Iris pigment epithelial cell (primary cell): ENCODE measurements around a stretch of chr6.

GRCh38 chr6:122422594-122423063, 23.2 kb downstream of the HSF2 start:
- RRBS = no CpG with 5 or more reads among the region's 1 CpG

DNA sequence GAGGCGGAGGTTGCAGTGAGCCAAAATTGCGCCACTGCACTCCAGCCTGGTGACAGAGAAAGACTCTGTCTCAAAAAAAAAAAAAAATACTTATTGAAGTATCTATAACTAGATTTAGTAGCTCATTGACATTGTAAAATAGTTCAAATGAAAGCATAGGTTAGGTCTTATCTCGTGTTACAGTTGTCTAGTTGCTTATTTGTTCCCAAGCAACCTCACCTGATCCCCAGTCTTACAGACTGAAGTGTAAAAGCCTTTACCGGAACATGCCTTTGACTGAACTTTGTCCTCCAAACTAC, 61.0 kb downstream of the PKIB start:
- RRBS = no CpG with 5 or more reads among the region's 4 CpGs

GRCh38 chr6:122744059-122744438, 35.5 kb upstream of the FABP7 start:
- RRBS = no CpG with 5 or more reads among the region's 11 CpGs

DNA sequence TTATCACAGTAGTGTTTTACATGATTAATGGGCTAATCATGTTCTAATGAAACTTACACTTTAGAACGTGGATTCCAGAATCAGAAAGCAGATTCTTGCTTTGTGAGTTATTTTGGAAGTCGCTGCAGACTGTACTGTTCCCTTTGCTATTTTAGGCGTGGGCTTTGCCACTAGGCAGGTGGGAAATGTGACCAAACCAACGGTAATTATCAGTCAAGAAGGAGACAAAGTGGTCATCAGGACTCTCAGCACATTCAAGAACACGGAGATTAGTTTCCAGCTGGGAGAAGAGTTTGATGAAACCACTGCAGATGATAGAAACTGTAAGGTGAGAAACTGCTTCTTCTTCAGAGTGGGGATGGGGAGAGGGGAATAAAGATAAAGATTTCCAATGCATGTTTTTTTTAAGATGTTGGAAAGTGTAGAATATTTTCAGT, 638 bp downstream of the FABP7 start:
- RRBS = no CpG with 5 or more reads among the region's 5 CpGs

DNA sequence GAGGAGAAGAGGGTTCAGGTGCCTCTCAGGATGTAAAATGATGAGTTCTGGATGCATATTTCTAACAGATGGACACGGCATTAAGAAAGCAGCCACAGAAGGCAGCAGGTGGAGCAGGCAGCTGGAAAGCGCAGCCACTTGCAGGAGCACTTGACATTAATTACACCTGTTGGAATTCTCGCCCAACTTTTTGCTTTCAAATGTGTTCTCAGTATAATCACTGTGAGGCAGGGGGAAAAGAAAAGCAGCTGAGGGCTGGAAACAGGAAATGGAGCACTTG, 164.2 kb downstream of the NKAIN2 start:
- RRBS = no CpG with 5 or more reads among the region's 3 CpGs

- RRBS = 0% methylated on average over 1 of the region's 81 CpGs
These were observed 639 bp downstream of the RNF217 start for GRCh38 chr6:124962555-124963596.

GRCh38 chr6:124963895-124964621, 1.8 kb downstream of the RNF217 start:
- RRBS = no CpG with 5 or more reads among the region's 5 CpGs

DNA sequence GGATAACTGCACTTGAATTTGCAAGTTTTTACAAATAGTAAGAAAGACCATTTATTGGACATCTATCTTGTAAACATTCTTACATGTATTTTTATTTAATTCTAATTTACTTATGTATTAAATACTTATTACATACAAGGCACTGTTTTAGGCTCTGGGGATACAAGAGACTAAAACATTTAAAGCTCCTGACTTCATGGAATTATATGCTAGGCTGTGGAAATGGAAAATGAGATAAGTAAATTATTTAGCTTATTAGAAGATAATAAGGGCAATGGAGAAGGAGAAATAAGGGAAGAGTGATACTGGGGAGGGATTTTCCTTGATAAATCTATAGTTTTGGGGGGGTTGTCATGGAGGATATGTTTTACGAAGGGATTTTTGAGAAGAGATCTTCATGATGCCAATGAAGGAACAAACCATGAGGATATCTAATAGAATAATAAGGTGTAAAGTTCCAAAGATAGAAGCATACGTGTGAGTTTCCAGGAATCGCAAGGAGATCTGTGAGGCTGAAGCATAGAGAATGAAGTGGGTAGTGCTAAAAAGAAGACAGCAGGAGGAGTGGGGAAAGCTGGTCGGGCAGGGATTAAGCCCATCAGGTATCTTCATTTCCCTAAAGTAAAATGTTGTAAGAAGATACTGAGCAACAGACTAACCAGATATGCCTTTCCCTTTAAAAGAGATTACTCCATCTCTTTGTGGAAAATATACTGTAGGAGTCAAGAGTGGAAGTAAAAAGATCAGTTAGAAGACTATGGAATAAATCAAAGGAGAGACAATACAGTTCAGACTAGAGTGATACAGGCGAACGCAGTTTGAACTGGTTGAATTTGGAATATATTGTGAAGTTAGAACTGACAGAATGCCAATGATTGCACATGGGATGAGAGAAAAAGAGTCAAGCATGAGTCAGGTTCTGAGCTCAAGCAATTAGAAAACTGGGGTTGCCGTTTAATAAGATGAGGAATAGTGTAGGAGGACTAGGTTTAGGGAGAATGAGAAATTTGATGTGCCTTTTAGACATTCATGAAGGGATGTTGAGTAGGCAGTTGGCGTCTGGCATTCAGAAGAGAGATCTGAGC, 7.6 kb downstream of the RNF217 start:
- RRBS = no CpG with 5 or more reads among the region's 8 CpGs

DNA sequence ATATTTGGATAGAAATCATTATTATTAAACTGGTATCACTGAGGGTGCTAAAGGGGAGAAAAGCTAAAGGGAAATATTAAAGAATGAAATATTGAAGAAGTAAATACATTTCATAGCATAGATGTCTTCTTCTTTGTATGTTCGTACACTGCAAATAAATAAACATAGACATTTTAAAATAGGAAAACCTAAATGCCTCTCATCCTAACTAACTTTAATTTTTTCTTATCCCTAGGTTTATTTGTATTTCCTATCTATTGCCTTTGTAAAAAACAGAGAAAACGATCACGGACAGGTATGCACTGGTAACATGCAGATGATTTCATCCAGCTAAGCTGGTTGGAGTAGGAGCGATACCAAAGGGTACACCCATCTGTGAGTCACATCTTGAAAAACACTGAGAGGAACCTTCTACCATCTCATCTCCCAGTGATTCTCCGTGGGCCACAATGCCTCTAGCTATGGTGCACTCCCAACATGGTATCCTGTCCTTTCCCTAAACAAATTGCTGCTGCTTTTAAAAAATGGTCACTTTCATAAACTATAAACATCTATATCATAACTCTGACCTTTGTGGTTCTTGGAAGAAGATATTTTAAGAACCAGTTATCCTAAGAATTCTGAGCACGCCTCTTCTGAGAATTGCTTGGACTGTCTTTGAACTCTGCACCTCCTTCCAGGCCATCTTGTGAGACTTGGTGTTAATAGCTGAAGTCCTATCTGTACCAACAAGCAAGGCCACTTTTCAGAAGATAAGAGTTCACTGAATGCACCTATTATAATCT, 70.8 kb upstream of the TPD52L1 start:
- RRBS = no CpG with 5 or more reads among the region's 6 CpGs

GRCh38 chr6:125313954-125314236, 12.1 kb upstream of the HDDC2 start:
- RRBS = no CpG with 5 or more reads among the region's 6 CpGs

DNA sequence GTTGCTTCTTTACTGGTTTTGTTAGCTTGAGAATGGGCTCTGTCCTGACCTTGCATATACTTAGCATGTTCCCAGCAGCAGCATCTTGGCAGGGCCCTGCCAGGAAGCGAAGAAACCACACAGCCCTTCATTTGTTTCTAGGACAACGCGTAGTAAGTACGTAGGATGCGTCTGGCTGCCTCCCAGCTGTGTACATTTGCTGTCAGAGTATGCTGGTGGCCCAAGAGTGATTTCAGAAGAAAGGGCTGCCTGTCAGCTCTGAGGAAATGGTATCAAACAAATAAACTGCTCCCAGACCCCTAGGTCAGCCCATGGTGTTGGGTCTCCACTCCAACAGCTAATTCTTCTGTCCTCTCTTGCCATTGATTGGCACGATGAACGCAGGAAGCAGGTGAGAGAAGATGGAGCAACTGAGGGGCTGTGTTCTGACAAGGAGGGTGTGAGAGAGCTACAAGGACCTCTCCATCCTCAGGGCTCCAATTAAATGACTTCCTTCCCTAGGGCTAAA, 55.9 kb upstream of the HDDC2 start:
- RRBS = no CpG with 5 or more reads among the region's 7 CpGs

- RRBS = no CpG with 5 or more reads among the region's 4 CpGs
These were observed 1.7 kb downstream of the HEY2 start for GRCh38 chr6:125751060-125751633.

DNA sequence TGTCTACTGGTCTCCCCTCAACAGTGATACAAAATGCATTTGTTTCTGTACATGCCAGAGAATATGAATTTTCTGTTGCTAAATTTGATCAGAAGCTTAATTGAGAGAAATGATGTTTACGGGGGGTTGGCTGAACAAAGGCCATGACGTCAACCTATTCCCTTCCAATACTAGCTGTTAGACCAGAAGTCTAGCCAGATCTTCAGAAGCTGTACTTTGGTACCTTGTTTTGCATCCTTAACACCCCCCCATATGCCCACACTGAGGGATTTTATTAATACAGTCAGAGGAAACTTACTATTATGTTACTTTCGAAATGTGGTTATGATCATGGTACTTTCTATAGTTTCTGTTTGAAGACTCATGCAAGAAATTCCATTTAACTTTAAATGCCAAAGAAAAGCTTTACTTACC, 3.1 kb downstream of the NCOA7 start:
- RRBS = no CpG with 5 or more reads among the region's 3 CpGs

GRCh38 chr6:125977788-125979166, 8.1 kb upstream of the TRMT11 start:
- RRBS = no CpG with 5 or more reads among the region's 4 CpGs

DNA sequence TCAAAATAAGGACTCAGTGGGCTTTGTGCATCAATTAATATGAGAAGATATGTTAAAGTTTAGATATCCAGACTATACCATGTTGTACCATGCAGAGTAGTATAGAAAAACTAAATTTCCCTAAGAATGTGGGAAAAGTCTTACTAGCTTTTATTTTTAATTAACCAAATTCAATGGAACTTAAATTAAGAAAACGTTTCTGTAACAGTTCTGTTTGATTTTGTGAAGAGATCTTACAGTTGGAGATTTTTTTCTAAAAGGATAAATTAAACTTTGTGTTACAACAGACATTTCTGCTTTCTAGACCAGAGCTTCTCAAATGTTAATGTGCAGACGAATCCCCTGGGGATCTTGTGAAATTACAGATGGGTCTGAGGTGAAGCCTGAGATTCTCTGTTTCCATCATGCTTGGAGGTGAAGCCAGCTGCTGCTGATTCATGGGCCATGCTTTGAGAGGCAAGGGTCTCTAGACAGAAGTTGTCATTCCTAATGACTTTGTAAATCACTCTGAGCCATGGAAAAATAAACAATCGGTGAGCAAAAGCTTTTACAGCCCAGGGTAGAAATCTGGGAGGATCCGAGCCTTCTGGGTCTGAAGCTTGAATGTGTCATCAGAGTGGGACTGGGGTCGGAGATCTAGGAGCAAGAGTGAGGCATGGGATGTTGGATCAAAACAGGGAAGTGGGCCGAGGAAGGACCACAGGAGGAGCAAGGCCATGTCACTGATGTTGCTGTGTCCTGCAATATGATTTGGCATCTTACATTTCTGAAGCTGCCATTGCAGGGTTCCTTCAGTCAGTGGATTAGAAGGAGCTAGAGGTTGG, 77.1 kb downstream of the TRMT11 start:
- RRBS = no CpG with 5 or more reads among the region's 6 CpGs

- RRBS = no CpG with 5 or more reads among the region's 1 CpG
These were observed 31.9 kb downstream of the RSPO3 start for GRCh38 chr6:127150401-127150815.

GRCh38 chr6:127342217-127342940, 1.0 kb downstream of the ECHDC1 start:
- RRBS = no CpG with 5 or more reads among the region's 10 CpGs

DNA sequence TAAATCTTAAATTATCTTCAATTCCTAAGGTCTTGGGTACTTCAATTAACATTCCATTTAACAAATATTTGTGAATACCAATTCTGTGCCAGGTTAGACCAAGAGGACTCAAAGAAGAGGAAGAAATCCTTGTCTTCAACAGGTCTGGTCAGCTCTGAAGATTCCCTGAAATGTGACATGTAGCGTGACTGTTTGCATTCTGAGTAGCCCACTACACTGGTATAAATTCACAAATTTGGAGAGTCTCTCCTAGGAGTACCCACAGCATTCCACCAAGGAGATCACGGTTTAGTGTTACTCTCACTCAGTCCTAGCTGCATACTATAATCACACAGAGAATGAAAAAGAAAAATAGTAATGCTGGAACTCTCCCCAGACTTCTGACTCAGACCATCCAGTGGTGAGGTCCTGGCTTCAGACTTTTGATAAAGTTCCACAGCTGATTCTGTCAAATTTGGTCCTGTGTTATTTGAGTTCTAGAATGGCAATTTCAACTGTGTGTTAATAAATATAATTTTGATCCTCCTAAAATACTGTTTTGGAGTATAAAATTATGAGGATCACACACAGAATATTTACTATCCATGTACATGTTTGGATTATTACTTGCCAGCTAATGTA, 4.9 kb upstream of the KIAA0408 start:
- RRBS = no CpG with 5 or more reads among the region's 2 CpGs

DNA sequence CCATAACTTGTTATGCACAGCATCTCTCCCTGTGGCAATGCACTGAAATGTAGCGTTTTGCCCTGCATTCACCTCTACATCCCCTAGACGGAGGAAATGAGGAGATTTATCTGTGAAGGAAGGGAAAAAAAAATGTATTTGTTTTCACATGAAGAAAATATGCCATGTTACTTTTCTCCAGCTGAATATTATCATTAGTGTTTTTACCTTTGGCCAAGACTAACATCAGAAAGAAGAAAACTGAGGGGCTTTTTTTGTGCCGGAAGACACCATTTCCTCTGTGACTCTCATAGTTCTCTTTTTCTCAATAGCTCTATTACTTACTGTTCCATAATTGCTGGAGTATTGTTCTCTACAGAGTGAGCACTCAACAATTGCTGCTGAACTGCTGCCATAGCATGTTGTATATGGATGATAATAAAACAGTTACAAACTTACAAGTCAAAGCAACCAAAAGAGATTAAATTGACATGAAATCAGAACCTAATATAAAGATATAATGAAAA, 280.3 kb downstream of the PTPRK start:
- RRBS = no CpG with 5 or more reads among the region's 3 CpGs

DNA sequence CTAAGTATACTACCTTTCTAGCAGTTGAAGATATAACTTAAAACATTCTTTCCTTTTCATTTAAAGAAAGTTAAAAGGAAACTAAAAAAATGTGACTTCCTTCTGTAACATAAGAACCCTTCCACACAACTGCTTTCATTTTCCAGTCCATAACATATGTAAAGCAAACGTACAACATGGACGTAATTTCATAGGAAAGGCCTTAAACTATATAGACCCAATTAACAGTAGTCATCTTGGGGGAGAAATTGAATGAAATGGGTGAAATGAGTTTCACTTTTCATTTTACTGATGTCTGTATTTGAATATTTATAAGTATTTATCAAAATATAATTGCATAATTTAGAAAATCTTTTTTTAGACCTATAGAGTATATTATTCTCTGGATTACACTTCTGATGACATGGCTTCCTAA, 260.6 kb downstream of the PTPRK start:
- RRBS = no CpG with 5 or more reads among the region's 2 CpGs